Neural progenitor cell (in vitro differentiated cells): ENCODE measurements around a stretch of chr9.

GRCh38 chr9:130682358-130682887, 11.2 kb upstream of the EXOSC2 start:
- RAMPAGE, long total RNA, result no peak

DNA sequence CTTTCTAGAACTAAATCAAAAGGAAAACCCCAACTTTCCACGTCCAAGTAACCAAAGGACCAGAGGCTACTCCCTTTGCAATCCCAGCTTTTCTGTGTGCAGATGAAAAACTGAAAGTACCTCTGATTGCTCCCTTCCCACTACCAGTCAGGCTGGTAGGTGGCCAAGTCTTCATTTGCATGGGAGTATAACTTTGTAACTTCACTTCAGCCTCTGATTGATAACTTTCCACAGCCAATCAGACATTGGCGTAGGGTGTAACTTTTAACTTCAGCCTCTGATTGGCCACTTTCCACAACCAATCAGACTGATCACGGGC, 3.7 kb upstream of the EXOSC2 start:
- RAMPAGE, long total RNA, result no peak

- RAMPAGE, long total RNA, result no peak
These were observed 52.7 kb downstream of the EXOSC2 start for GRCh38 chr9:130745950-130746919.

- RAMPAGE, long total RNA, result no peak
These were observed 45.9 kb upstream of the ABL1 start for GRCh38 chr9:130788782-130789883.

DNA sequence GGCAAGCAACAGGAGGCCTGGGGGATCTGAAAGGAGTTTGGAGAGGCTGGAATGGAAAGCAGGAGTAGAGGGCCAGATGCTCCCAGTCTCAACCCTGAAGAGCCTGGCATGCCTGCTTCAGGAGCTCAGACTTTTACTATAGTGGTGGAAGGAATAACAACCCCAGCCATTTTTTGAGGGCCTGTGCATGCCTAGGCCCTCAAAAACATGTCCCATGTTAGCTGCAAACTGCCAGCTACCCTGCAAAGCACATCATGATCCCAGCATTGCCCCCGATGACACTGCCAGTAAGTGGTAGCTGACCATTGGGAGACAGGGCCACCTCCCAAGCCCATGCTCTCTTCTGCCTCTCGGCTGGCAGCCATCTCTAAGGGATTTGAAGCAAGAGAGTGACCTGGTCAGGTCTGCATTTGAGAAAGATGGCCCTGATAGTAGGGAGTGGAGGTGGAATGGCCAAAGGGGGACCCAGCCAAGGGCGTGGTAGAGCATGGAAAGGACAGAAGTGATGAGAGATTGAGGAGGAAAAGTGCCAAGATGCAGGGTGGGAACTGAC, 8.8 kb downstream of the ABL1 start:
- RAMPAGE, long total RNA, result no peak

- RAMPAGE, long total RNA, result no peak
These were observed 23.3 kb downstream of the ABL1 start for GRCh38 chr9:130858036-130859107.

DNA sequence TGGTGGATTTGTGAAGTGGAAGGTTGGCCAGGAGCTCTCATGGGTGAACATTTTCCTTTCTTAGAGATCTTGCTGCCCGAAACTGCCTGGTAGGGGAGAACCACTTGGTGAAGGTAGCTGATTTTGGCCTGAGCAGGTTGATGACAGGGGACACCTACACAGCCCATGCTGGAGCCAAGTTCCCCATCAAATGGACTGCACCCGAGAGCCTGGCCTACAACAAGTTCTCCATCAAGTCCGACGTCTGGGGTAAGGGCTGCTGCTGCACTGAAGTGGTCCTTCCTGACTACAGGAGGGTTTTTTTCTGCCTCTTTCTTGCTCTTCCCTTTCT, 21.8 kb downstream of the QRFP start:
- RAMPAGE, long total RNA, result no peak

- RAMPAGE, long total RNA, result no peak
These were observed 36.4 kb downstream of the LAMC3 start for GRCh38 chr9:131045296-131045798.

DNA sequence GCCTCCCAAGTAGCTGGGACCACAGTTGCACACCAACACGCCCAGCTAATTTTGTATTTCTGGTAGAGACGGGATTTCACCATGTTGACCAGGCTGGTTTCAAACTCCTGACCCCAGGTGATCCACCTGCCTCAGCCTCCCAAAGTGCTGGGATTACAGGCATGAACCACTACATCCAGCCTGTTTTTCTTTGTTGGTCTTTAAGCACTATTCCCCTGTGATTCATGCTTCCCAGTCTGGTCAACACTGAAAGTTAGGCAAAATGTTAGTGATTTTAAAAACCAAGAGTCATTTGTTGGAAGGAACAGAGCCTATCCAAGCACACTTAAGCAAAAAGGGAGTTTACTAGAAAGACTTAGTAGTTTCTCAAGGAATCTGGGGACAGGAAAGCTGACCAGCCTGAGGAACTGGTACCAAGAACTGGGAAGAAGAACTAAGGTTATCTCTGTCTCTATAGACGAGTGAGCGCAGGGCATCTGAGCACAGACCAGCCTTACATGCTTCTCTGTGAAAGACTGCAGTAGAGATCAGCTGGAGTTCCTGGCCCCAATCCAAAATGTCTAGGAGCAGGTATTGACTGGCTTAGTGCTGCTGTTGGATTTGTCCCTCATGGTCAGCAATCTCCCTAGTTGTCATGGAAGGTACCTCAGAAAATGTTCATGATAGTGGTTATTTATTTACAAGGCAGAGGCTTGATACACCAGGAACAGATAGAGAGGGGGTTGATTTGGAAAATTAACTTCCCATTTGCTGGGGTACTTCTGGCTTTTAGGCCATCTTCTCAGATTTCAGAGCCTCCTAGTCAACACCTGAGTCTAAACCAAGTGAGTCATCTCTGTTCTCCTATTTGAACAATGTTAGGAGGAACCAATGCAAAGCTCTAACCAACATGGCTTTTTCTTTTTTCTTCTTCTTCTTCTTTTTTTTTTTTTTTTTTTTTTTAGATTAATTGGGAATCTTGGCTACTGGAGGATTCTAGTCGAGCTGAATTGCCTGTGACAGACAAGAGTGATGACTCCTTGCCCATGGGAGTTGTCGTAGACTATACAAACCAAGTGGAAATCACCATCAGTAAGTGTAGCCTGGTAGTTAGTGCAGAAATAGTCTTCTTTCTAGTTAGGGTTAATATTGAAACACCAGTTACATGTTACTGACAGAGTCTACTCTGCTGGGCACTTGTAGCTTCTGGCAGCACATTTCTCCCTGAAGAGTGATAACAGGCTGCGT, 13.4 kb downstream of the NUP214 start:
- RAMPAGE, long total RNA, result no peak

DNA sequence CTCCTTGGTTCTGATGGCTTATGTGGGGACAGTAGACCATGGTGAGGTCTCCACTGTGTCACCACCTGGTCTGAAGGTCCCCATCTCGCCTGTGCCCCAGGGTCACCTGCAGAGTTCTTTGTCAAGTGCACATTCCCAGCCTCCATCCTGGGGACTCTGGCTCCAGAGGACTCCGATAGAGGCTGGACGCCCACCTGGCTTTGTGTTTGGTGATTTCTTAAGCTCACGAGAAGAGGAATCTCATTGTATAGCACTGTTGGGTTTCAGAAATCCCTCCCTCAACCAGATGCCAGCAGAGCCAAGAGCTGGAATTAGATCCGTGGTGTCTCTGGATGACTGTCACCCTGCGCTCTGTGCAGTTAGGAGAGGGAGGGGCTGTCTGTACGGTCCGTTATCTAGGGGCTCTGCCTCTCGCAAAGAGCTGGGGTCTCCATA, 41.6 kb downstream of the FAM78A start:
- RAMPAGE, long total RNA, result no peak

GRCh38 chr9:131238985-131239876, 37.1 kb downstream of the FAM78A start:
- RAMPAGE, long total RNA, result no peak

DNA sequence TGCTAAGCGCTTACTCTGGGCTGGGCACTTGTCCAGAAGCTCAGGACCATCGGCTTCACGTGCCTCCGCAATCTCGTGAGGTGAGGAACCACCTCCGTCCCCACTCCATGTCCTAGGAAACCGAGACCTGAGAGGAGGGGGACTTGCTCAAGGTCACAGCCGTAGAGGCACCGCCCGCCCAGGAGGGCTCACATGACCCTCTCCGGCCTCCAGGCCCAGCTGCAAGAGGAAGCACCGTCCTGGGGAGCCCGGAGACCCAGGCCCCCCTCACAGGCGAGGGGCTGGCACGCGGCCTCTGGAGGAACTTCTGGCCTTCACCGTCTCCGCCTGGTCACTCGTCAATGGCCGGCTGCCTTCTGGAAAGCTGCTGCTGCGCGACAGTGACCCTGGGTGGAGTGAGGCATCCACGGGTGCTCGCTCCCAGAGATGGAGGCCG, 24.2 kb downstream of the FAM78A start:
- RAMPAGE, long total RNA, result no peak

DNA sequence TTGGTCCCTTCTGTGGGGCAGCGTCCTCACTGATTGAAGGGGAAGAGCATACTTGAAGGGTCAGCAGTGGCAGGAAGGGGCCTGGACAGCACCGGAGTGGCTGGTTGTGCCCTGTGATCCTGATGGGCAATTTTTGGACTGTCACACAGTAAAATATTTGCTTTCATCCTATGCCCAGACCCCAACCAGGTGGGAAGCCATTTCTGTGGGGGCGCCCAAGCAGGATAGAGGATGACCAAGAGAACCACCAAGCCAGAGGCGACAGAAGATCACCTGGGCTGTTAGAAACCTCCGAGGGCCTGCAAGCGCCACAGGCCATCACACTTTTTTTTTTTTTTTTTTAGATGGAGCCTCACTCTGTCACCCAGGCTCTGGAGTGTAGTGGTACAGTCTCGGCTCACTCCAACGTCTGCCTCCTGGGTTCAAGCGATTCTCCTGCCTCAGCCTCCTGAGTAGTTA, 21.2 kb downstream of the FAM78A start:
- RAMPAGE, long total RNA, result no peak

DNA sequence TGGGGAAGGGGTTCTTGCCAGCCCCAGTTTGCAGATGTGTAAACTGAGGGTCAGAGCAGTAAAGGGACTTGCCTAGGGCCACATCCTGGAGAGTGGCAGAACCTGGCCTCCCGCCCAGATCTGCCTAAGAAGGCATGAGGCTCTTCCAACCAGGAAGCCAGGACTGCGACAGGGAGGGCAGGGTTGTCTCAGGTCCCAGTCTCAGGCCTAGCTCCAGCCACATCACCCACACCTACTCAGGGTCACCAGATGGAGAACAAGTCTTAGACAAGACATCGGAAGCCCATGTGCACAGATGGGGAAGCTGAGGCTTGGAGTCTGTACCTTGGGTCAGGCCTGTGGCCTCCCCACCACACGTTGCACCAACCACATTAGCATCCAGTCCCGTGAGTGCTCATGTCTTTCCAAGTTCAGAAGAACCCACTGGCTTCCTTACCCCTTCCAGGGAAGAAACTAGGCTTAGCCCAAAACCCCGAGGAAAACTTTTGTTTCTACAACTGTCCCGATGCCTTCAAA, 2.4 kb downstream of the FAM78A start:
- RAMPAGE, long total RNA, result no peak

DNA sequence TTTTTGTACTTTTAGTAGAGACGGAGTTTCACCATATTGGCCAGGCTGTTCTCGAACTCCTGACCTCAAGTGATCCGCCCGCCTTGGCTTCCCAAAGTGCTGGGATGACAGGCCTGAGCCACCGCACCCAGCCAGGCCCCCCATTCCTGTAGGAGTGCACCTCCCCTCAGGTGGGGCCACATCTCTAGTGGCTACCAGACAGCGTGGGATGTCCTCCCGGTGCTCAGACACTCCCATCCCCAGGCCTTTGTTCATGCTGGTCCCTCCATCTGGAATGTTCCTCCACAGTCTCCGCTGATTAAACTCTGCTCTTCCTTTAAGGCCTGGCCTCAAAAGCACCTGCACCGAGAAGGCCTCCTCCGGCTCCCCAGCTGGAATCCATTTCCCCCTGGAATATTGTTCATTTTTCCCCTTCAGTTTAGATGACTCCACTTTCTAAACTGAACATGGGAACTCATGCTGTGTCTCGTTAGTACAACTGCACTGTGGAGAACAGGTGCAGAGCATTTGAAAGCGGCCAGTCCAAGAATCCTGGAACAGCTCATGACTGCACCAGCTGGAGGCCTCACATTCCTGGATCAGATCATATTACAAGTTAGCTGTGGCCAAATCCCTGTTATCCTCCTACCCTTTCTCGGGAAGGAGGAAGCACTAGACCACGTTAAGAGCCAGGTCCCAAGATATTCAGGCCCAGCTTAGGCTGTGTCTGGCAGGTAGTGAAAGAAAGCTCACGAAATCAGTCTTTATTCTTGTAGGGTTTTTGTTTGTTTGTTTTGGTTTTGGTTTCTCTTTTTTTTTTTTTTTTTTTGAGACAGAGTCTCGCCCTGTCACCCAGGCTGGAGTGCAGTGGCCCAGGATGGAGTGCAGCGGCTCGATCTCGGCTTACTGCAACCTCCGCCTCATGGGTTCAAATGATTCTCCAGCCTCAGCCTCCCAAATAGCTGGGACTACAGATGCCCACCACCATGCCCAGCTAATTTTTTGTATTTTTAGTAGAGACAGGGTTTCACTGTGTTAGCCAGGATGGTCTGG, 10.8 kb upstream of the PRRC2B start:
- RAMPAGE, long total RNA, result no peak

DNA sequence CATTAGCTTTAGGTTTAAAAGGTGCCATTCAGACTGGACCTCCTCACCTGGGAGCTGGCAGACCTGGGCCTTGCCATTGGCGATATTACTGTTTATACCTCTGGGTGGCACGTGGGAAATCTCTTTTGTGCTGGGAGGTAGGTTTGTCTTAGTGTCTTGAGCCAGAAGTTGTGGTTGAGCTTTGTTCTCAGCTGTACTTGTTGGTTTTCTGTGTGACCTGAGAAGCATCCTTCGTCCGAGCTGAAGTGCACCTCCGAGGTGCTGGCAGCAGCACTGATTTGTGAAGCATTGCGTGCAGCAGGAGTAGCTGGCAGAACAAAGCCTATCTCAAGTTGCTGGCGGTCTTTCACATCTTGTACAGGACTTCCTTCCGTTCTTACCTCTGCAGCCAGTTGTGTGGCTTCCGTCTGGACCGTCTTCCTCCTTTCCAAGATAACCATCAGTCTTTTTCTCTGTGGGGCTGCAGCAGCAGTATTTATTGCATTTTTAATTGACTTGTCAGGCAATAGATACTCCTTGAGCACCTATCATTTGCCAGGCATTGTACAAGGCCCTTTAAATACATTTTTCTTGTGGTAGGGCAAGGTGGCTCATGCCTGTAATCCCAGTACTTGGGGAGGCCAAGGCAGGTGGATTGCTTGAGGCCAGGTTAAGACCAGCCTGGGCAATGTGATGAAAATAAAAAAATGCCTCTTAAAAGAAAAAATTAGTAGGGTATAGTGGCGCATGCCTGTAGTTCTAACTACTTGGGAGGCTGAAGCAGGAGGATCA, 4.4 kb downstream of the PRRC2B start:
- RAMPAGE, long total RNA, result no peak

GRCh38 chr9:131402142-131402581, 8.3 kb downstream of the PRRC2B start:
- RAMPAGE, long total RNA, result no peak

DNA sequence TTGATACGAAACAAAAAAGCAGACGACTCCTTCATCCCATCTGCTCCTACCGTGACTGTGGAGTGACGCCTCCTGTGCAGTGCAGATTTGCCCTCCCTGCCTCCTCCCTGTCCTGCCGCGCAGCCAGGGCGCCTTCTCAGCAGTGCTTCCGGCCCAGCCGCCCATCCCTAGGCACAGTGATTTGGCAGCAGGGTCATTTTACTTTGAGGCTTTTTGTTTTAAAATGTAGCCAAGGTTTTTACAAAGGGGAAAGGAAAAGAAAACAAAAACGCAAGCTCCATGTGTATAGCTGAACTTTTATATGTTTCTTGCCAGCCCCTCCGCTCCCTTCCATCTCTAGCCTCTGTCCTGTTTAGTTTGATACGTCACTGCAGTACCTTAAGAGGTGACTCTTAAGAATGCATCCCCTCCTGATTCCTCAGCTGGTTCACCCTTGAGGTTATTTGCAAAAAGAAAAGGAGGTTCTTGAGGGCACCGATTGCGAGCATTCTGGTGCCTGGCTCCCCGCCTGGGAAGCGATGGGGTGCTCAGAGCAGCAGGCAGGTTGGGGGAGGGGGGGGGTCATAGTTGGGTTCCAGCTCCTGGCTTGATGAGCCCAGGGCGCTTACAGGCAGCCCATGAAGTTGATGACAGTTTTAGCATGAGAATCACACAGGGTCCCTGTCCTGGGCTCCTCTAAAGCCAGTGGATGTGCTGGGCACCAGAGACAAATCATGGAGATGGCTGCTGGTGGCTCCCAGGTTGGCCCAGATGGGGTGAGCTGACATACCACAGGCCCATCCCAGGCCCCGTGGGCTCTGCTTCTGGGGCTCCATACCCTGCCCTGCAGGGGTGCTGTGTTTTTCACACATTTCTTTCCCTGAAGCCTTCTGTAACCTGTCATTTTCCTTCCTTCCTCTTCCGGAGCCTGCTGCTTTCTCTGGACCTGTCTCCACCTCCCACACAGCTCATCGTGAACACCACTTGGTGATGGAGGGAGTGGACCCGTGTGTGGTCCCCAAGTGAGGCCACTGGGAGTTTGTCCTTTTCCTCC, 6.3 kb upstream of the POMT1 start:
- RAMPAGE, long total RNA, result no peak

GRCh38 chr9:131517619-131518408, 13.2 kb downstream of the UCK1 start:
- RAMPAGE, long total RNA, result no peak

- RAMPAGE, long total RNA, result no peak
These were observed 1.3 kb downstream of the PRRT1B start for GRCh38 chr9:131546592-131547051.